Placental epithelial cell (primary cell): ENCODE measurements around a stretch of chr15.

GRCh38 chr15:89103991-89104969, 16.0 kb downstream of the ABHD2 start:
- CAGE, long polyA plus RNA: no peak

DNA sequence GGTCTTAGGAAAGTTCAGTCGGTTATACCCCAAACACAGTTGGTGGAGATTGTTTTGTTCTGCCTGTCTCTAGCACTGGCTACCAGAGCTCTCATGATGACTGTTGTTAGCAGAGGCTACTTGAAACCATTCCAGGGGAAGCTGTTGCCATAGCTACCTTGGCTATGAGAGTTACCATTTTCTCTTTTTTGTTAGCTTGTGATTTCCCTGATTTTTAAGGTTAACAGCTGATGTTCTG, 26.7 kb downstream of the ABHD2 start:
- CAGE, long polyA plus RNA: no peak

GRCh38 chr15:89197456-89198281, 23.7 kb downstream of the RLBP1 start:
- CAGE, long polyA plus RNA: no peak

- CAGE, long polyA plus RNA: no peak
Observed at GRCh38 chr15:89761048-89761864, 10.2 kb upstream of the MESP1 start.

DNA sequence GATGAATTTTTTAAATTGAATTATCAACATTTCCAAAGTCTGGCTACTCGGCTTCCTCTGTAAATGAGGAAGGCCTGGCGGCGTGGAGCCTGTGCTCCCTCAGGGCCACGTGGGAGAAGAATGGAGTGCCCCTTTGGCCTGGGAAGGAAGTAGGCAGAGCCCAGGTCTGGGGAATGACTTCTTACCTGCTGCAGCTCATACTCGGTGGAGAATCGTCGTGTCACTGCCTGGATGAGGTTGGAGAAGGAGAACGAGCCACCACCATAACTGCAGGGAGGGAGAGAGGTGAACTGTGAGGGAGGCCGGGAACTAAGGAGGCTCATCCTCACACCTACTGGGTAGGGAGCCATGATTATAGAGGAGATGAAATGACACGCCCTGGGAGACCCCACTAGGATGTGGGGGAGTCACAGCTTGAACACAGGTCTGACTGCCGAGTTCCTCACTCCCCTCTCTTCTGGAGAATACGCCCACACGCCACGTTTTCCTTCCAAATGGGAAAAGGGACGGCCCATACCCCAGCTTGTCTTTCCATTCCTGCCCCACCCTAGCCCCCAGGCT, 14.2 kb downstream of the MESP2 start:
- CAGE, long polyA plus RNA: no peak

GRCh38 chr15:89794887-89795315, 18.8 kb downstream of the MESP2 start:
- CAGE, long polyA plus RNA: no peak

GRCh38 chr15:90001689-90002048, 545 bp downstream of the ZNF710 start:
- CAGE, long polyA plus RNA: no peak

GRCh38 chr15:90045549-90046763, 44.8 kb downstream of the ZNF710 start:
- CAGE, long polyA plus RNA: no peak

DNA sequence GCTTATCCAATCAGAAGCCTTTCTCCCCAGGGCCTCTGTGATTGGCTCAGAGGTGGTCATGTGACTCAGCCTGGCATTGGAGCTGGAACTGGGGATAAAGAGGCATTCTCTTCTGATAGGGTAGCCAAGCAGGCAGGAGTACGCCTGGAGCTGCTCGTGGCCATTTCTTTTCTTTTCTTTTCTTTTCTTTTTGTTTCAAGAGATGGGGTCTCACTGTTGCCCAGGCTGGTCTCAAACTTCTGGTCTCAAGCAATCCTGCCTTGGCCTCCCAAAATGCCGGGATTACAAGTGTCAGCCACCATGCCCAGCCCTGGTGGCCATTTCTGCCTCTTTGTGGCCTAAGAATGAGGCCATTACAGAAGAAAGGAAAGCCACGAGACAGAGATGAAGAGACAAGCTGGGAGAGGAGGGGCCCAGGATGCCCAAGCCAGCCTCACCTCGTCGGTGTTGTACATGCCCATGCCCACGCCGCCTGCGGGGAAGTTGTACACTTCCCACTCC, 14.3 kb downstream of the IDH2 start:
- CAGE, long polyA plus RNA: no peak

GRCh38 chr15:90149057-90149884, 47.0 kb upstream of the IDH2 start:
- CAGE, long polyA plus RNA: no peak

- CAGE, long polyA plus RNA: no peak
Observed at GRCh38 chr15:90151949-90152722, 49.0 kb upstream of the SEMA4B start.

DNA sequence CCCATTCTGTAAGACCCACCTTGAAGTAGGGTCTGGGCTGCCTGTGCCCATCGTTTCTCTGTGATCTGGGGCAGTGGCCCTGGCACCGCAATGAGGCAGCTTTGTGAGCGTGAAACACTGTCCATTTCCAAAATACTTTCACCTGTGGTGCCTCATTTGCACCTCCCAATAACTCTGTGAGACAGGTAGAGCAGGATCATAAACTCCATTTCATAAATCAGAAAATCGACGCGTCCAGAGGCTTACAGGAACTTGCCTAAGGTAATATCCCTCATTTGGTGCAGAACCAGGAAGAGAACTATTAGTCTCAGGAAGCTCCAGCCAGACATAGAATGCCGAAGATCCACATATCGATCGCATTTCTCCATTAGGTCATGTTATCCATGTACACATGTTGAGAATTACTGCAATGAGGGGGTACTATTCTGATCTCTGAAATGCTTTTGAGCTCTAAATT, 38.2 kb upstream of the SEMA4B start:
- CAGE, long polyA plus RNA: no peak

DNA sequence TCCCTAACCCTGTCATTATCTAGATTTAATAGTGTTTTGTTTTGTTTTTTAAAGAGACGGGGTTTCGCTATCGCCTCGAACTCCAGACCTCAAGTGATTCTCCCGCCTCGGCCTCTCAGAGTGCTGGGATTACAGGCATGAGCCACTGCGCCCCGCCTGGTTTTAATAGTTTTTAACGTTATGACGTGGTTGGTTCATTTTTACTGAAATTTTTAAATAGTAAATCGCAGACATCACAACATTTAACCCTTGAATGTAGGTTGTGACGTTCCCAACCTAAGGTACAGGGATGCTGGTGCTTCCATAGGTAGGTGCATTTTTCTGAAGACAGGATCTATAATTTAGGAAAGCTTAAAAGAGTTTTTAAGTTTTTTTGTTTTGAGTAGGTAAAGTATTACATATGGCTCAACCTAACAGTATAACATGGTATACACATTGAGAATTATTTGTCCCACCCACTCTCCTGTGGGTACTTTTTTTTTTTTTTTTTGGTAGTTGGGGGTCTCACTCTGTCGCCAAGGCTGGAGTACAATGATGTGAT, 1.2 kb downstream of the NGRN start:
- CAGE, long polyA plus RNA: no peak

- CAGE, long polyA plus RNA: no peak
Observed at GRCh38 chr15:90454760-90454980, 66.6 kb downstream of the IQGAP1 start.

- CAGE, long polyA plus RNA: no peak
Observed at GRCh38 chr15:90480984-90481272, 48.8 kb upstream of the CRTC3 start.

GRCh38 chr15:90529271-90529734, 420 bp upstream of the CRTC3 start:
- CAGE, long polyA plus RNA: no peak

DNA sequence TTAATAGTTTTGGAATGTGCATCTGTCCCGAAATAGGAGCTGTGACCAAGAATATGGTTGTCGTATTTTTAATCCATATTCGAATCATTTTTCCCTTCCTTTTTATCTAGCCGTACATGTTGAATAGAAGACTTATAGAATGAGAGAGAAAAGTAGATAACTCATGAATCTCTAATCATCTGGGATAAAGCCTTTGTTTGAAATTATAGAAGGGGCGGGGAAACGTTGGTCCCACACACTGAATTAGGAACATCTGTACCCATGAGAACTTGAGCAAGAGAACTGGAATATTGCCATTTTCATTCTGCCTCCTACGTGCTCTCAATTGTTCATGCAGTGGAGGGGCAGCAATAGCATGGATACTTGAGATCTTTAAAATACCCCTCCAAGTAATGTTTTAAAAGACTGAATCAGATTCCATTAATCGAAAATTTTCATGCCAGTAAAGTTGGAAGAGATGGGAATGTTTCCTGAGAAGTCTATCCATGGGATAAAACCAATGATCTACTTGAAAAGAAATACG, 23.7 kb downstream of the CRTC3 start:
- CAGE, long polyA plus RNA: no peak

DNA sequence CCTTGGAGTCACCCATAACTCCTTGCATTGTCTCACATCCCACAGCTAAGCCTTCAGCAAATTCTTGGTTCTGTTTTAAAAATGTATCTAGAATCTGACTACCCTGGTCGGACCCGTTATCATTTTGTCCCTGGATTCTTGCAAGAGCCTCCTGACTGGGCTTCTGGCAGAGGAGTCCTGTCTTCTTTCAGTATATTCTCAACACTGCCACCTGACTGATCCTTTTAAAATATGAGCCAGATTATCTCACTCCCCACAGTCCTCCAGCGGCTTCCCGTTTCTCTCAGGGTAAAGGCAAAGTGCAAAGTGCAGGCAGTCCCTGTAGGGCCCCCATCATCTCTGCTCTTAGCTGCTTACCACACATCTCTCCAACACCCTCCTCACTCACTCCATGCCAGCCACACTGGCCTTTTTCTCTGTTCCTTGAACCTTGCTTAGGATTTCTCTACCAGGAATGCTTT, 28.4 kb downstream of the CRTC3 start:
- CAGE, long polyA plus RNA: no peak

DNA sequence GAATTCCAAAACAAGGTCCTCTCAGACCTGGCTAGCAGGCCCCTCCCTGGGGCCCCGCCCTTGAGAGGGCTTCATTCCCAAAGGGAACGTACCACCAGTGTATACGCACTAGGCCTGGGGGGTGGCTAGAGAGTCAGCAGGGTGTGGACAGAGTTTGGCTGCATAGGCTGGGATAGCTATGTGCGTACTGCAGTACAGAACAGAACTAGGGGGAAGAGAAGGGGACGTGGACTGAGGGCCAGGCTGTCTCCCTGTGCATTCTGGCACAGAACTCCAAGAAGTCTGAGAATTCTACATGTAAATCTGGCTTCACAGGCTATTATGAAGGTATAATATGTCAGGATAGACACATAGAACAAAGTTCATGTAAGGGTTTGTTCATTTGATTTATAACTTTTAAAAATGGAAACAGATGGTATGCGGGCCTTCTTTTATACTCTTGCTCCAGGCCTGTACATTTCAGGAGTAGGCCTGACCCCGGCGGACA, 92.4 kb upstream of the BLM start:
- CAGE, long polyA plus RNA: no peak

DNA sequence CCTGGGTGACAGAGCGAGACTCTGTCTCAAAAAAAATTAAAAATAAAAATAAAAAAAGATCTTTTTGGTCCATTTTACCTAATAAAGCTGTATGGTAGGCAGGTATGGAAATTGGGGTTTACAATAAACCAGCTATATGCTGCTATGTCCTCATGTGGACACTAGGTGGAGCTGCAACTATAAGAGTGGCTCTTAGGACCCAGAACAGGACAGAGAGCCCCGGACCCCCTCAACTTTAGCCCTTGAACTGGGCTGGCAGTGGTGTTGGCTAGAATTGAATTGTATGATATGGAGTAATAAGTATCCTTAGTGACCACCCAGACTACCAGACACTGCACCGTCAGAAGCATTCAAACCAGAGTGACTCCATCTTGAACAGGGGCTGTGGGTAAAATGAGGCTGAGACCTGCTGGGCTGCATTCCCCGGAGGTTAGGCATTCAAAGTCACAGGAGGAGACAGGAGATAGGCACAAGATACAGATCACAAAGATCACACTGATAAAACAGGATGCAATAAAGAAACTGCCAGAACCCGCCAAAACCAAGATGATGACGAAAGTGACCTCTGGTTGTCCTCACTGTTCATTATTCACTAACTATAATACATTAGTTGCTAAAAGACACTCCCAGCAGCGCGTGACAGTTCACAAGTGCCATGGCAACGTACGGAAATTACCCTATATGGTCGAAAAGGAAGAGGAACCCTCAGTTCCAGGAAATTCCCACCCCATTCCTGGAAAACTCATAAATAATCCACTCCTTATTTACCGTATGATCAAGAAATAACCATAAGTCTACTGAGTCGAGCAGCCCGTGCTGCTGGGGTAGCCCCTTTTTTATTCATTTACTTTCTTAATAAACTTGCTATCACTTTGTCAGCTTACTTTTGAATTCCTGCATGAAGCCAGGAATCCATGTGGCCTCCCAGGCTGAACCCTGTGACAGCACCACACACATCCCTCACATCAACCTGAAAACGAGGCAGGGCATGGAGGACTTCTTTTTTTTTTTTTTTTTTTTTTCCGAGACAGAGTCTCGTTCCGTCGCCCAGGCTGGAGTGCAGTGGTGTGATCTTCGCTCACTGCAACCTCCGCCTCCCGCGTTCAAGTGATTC, 68.7 kb upstream of the BLM start:
- CAGE, long polyA plus RNA: no peak